Caco-2 (cell line): ENCODE results near the genes H3C3, H2BC4, H2BC7 and BTN1A1.

- PRO-cap, result no peak
- RRBS, result no CpG with 5 or more reads among the region's 42 CpGs
Measured at GRCh38 chr6:26045336-26046103, at the start of gene H3C3. H3C3 (plus strand) TSS chr6:26045384.

DNA sequence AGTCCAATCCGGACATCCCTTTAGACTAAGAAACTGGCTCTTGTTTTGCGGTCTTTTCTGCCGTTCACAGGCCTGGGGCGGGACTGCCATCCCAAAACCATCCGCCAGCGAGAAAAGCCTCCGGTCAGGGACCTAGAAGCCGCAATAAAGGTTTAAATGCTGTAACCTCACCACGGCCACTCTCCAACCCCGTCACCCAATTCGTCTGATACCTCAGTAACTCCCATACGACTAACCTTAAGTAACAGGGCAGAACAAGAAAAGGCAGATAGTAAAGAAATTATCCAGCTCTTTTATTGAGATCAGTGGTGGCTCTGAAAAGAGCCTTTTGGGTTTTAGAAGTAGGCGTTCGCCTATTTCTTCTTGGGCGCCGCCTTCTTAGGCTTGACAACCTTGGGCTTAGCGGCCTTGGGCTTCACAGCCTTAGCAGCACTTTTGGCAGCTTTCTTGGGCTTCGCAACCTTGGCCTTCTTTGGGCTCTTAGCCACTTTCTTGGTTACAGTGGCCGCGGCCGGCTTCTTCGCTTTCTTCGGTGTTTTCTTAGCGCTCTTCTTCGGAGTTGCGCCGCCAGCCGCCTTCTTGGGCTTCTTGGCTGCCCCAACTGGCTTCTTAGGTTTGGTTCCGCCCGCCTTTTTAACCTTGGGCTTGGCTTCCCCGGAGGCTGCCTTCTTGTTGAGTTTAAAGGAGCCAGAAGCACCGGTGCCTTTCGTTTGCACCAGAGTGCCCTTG is 672 bp downstream of the H1-2 start:
- PRO-cap, result bidirectional peak, plus-strand start at position 144 of the sequence, minus-strand start outside the sequence; bidirectional peak, plus-strand start at position 487 of the sequence, minus-strand start at position 373 of the sequence
- RRBS, result 8% methylated on average over 4 of the region's 33 CpGs

GRCh38 chr6:26123669-26124024 is at the start of gene H2BC4:
H2BC4 (minus strand) TSS chr6:26123926.
- PRO-cap, result bidirectional peak, plus-strand start at chr6:26124172, minus-strand start at chr6:26123926
- RRBS, result no CpG with 5 or more reads among the region's 16 CpGs

GRCh38 chr6:26138555-26139184 is 14.7 kb downstream of the H2AC6 start:
- PRO-cap, result no peak
- RRBS, result no CpG with 5 or more reads among the region's 1 CpG

DNA sequence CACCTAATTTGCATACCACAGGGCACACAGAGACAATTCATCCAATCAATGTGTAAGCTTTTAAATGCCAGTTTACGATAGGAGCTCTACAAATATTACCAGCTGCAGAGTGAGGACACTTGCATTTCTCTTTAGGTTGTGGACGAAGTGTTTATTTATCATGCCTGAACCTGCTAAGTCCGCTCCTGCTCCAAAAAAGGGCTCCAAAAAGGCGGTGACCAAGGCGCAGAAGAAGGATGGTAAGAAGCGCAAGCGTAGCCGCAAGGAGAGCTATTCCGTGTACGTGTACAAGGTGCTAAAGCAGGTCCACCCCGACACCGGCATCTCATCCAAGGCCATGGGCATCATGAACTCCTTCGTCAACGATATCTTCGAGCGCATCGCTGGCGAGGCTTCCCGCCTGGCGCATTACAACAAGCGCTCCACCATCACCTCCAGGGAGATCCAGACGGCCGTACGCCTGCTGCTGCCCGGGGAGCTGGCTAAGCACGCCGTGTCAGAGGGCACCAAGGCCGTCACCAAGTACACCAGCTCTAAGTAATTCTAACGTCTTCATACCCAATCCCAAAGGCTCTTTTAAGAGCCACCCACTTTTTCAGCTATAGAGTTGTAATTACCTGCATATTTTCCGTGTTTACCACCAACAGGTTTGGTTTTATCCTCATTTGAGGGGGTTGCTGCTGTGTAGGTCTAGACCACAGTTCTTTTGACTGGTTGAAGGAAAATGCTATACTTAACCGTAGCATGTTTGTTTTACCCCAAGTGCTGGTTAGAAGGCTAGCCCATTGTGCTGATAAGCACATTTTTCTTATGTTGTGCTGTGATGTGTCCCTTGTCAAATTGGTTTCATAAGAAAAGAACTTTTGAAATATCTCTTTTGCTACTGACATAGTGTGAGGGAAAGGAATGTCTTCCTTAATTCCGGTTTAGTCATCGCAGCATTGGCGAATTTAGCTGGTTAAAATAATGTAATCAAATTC is at the start of gene H2BC7:
TSS of gene H2BC7 (plus strand) at position 118 of the 980 bp plus-strand sequence.
- PRO-cap, result bidirectional peak, plus-strand start at position 91 of the sequence, minus-strand start outside the sequence; unidirectional peak, plus-strand start at position 273 of the sequence; bidirectional peak, plus-strand start at position 664 of the sequence, minus-strand start at position 526 of the sequence
- RRBS, result no CpG with 5 or more reads among the region's 34 CpGs

DNA sequence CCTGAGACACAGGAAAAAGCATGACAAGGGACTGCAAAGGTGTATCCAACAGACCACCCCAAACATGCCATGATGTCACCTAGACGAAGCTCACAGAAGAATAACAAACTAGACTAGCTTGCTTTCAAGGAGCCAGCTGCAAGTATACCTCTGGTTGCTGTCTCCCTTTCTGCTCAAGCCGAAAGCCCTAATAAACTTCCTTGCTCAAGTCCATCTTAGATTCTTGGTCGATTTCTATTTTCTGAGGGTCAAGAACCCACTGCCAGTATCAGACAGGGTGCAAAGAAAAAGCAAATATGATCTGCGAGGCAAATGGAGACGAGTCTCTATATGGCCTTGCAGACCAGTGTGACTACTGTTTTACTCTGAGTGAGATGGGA is 3.3 kb downstream of the H4C5 start:
- PRO-cap, result no peak
- RRBS, result no CpG with 5 or more reads among the region's 5 CpGs

GRCh38 chr6:26218824-26219365 is 2.2 kb downstream of the H2AC8 start:
- PRO-cap, result no peak
- RRBS, result no CpG with 5 or more reads among the region's 2 CpGs

DNA sequence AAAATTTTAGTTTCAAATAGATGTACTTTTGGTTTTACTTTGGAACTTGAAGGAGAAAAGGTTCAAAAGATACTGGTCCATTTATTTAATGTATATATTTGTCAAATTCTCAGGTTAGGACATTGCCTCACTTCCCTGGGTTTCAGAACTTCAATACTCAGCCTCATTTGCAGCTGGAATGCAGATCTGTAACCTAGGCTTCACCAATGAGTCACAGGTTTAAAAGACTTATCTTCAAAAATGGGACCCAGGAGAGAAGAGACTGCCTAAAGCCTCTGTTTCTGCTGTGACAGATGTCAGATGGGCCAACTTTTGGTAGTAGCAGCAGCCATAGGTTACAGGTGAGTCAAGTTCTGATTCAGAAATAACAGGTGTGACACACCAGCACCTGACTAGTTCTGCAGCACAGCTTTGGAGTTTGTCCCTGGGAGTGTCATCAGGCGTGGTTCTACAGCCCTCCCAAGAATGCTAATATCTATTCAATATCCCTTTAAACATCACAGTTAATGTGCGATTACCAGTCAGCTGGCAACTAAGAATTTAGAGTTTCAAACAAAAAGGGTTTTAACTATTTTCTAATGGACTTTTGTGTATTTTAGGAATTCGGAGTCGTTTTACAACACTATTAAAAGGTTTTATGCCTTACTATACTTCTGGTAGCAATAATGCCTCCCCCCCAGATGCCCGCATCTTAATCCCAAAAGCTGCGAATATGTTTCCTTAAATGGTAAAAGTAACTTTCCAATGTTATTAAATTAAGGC is 3.0 kb downstream of the H4C6 start:
- PRO-cap, result bidirectional peak, plus-strand start at position 500 of the sequence, minus-strand start at position 365 of the sequence
- RRBS, result no CpG with 5 or more reads among the region's 6 CpGs

- PRO-cap, result bidirectional peak, plus-strand start at chr6:26286523, minus-strand start at chr6:26286289
- RRBS, result no CpG with 5 or more reads among the region's 18 CpGs
Measured at GRCh38 chr6:26286154-26286770, 928 bp upstream of the H4C8 start.

- PRO-cap, result unidirectional peak, minus-strand start at chr6:26312683
- RRBS, result no CpG with 5 or more reads among the region's 12 CpGs
Measured at GRCh38 chr6:26312377-26312744, 27.0 kb upstream of the H4C8 start.

DNA sequence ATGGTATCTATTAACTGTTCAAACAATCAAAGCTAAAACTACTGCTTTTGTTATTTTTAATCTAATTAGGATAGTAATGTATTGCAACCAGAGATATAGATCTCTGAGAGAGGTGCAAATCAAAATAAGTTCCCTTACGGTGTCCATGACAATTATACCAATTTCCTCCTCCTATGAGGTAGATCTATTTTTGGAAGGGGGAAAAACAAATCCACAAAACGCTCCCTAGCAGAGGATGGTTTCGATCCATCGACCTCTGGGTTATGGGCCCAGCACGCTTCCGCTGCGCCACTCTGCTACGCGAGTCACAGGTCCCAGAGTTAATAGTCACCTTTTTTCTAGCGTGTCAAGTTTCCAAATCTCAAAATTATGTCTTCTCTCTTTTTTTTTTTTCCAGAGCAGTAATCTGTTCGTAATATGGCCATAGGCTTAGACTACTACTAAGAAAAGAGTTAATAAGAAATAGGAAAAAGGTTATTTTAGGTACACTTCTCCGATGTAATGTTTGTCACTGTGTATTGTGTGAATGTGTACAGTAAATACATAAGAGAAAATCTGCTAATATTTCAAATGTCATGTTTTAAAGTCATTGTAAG is 34.8 kb upstream of the BTN3A2 start:
- PRO-cap, result unidirectional peak, minus-strand start at position 300 of the sequence
- RRBS, result no CpG with 5 or more reads among the region's 12 CpGs

DNA sequence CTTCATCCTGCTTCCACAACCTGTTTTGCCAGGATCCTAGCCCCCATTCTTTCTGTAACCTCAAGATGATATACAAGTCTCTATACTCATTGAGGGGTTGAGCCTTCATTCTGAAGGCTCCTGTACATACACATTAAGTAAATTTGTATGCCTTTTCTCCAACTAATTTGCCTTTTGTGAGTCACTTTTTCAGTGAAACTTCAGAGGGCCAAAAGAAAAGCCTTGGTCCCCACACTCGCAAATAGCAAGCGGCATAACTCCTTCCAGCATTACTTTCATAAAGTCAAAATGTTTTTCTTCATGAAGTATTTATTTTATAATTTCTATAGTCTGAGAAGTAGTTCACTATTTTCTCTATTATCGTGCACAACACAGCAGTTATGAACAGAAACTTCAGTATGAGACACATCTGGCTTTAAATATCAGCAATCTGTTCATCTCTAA is 17.9 kb upstream of the BTN3A2 start:
- PRO-cap, result no peak
- RRBS, result no CpG with 5 or more reads among the region's 3 CpGs

GRCh38 chr6:26413075-26413701 is 11.1 kb downstream of the BTN3A1 start:
- PRO-cap, result no peak
- RRBS, result no CpG with 5 or more reads among the region's 8 CpGs

DNA sequence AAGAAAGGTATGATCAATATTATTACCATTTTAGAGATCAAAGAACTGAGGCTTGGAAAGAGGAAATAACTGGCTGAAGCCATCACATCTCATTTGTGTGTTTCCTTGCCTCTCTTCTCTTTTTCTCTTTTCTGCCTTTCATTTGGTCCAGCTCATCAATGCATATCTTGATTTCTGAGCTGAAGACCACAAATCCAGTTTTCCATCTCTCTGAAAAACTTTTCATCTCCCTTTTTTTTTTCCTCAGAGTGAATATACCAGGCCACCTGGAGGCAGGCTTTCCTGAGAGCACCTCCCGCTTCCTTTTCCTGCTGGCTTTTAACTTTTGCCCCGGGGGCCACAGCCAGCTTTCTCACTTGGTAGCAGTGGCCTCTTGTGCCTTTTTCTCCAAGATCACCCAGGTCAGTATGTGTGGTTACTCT is at the start of gene BTN1A1:
TSS of gene BTN1A1 (plus strand) at position 346 of the 422 bp plus-strand sequence.
- PRO-cap, result no peak
- RRBS, result no CpG with 5 or more reads among the region's 2 CpGs

DNA sequence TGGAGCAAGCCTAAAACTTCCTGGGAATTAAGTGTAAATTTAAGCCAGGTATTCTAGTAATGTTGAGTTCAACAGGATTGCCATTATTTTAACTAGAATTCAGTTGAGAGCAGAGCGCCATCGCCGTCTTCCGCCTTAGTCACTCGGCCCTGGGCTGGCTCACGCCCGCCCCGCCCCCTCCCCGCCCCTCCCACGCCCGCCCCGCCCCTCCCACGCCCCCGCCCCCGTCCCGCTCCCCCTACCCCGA is 17.6 kb upstream of the HMGN4 start:
- PRO-cap, result bidirectional peak, plus-strand start outside the sequence, minus-strand start at position 151 of the sequence
- RRBS, result no CpG with 5 or more reads among the region's 17 CpGs

DNA sequence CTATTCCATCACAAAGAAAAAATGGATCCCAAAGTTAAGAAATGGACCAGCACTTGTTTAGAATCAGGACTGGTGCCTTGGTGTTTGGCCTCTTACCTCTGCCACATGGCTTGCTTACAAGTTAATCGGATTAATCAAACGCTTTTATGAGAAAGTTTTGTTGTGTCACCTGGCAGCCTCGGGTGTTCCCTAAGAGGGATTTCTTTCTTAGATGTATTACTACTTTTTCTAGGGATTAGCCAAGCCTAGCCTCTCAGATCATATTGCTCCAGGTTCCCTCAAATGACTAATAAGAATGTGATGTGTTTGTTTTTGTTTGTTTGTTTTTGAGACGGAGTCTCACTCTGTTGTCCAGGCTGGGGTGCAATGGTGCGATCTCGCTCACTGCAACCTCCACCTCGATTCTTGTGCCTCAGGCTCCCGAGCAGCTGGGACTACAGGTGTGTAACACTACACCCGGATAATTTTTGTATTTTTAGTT is 847 bp downstream of the HMGN4 start:
- PRO-cap, result no peak
- RRBS, result no CpG with 5 or more reads among the region's 9 CpGs

DNA sequence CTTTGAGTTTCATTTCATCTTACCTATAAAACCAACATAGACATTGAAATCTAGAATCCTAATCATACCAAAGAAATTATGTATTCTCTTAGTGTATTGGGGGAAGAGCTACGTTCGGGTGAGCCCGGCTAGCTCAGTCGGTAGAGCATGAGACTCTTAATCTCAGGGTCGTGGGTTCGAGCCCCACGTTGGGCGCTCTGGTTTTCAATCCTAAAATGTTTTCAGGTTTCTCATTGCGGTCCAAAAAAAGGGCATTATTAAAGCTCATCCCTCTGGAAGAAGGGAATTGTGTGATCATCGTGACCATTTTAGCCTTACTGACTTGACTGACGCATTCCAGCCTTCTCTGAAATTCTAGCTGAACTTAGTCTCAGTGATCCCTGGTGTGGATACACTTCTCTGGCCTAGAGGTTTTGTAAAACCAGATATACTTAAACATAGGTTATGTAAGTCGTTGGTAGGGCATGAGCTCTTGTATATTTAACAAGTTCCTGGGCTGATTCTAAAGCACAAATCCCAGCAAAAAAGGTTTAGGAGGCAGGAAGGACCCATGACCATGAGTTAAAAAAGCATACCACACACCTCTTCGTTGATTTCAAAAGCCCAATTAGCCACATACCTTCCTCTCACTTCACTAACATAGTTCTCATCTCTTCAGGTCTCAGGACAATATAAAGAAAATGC is 18.4 kb downstream of the HMGN4 start:
- PRO-cap, result unidirectional peak, plus-strand start at position 117 of the sequence
- RRBS, result no CpG with 5 or more reads among the region's 13 CpGs

DNA sequence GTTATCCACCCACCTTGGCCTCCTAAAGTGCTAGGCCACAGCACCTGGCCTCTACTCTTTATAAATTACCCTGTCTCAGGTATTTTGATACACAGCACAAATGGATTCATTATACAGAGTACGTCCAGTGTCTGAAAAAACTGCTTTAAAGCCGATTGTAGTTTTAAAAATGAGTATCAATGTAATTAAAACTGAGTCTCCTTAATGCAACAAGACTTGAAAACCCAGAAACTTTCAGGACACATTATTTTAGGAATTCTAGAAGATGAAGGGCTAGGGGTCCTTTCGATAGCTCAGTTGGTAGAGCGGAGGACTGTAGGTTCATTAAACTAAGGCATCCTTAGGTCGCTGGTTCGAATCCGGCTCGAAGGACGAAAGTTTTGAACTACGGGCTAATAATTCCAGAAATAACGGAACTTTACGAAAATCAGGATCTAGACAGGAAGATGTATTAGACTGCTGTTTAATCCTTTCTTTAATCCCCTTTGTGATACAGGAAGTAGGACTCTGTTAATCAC is 21.4 kb upstream of the ABT1 start:
- PRO-cap, result no peak
- RRBS, result no CpG with 5 or more reads among the region's 12 CpGs

DNA sequence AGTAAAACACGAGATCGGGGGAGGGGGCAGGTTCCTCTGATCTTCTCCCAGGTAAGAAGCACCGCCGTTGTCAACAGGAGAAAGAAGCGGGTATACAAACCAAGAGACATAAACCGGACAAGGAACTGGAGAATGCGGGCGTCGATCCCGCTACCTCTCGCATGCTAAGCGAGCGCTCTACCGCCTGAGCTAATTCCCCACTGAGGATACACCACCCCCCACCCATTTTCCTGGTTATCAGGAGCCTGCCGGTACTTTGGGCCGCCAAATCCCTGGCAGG is 111.3 kb upstream of the ZNF322 start:
- PRO-cap, result no peak
- RRBS, result no CpG with 5 or more reads among the region's 16 CpGs

DNA sequence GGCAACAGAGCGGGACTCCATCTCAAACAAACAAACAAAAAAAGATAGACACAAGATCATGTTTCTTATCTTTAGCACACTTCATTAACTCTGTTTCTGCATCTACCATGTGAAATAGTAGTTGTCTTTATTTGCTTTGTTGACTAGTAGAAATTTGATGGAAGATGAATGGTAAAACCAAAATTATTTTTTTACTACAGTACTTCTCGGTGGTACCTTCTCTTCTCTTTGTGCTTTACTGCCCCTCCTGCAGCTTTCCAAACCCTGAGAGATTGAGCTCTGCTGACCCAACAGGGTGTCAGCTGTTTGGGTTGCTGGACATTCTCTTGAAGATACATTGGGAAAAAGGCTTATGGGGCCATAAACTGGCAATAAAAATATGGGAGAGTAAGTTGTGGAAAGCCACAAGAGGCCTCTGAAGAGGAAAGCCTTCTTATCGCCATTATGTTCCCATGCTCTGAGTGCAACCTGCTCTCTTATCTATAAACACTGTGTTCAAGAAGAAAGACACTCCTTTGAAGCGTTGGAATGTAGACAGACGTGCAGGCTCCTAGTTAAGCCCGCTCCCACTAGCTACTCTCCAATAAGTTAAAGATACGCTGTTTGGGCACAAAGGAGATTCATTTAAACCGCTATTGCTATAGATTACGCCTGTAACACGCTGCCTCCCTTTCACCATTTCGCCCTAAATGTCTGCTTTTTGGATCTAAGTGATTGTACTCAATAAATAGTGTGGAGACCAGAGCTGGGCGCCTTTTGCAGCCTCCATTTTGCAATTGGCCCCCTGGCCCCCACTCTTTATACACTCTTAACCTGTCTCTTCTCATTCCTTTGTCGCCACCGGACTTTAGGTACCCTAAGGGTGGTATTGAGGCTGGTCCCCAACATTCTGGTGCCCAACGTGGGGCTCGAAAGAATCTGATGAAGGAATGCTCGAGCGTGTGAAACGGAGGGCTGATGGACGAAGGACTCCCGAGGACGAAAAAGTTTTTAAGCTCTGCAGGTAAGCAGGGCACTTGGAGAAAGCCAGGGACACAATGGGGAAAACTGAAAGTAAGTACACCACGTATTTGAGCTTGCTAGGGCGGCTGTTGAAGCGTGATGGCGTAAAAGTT is 40.6 kb downstream of the H2AC12 start:
- PRO-cap, result bidirectional peak, plus-strand start at position 583 of the sequence, minus-strand start at position 328 of the sequence; unidirectional peak, plus-strand start at position 850 of the sequence
- RRBS, result no CpG with 5 or more reads among the region's 26 CpGs